SK-N-DZ (cell line): ENCODE measurements around the genes TCN2, OSBP2 and RNF185.

DNA sequence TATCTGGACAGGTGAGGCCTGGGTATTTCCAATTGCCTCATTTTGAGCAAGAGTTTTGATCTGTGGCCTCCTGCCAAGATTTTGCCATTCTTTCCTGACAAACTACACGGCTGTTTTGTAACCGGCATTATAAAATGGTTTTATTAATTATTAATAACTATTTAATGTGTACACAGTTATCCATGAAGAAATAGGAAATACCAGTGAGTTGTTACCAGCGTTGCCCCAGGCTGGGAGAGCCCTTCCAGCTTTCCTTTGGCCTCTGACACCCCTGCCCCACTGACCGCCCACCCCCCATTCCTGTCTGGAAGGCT lies 14.9 kb upstream of the SEC14L3 start:
RAMPAGE:
- cytosol, long total RNA, result no peak
- nucleus, long total RNA, result no peak

DNA sequence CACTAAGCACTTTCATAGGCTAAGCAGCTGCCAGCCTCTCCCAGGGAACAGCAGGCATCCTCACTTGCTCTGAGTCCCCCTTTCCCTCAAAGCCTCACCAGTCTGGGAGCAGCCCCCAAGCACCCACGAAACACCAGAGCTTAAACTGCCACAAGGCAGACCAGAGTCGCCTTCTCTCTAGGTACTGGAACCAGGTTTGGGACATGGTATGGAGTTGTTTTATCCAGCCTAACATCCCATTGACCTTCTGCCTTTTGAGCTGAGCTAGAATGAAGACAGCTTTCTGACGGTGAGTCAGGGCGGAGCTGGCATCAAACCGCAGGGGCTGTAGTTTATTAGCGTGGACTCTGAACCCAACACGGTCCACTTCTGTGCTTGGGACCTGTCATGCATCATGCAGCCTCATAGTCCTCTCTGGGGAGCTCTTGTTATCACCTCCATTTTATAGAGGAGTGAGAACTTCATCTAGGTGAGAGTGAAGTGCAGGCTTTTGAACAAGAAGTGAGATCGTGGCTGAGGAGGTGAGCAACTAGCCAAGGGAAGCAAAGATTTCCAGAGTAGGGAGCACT lies 8.4 kb downstream of the GAL3ST1 start:
RAMPAGE:
- cytosol, long total RNA, result no peak
- nucleus, long total RNA, result no peak

GRCh38 chr22:30605469-30606032 lies 1.4 kb upstream of the TCN2 start:
RAMPAGE:
- cytosol, long total RNA, result no peak
- nucleus, long total RNA, result no peak

DNA sequence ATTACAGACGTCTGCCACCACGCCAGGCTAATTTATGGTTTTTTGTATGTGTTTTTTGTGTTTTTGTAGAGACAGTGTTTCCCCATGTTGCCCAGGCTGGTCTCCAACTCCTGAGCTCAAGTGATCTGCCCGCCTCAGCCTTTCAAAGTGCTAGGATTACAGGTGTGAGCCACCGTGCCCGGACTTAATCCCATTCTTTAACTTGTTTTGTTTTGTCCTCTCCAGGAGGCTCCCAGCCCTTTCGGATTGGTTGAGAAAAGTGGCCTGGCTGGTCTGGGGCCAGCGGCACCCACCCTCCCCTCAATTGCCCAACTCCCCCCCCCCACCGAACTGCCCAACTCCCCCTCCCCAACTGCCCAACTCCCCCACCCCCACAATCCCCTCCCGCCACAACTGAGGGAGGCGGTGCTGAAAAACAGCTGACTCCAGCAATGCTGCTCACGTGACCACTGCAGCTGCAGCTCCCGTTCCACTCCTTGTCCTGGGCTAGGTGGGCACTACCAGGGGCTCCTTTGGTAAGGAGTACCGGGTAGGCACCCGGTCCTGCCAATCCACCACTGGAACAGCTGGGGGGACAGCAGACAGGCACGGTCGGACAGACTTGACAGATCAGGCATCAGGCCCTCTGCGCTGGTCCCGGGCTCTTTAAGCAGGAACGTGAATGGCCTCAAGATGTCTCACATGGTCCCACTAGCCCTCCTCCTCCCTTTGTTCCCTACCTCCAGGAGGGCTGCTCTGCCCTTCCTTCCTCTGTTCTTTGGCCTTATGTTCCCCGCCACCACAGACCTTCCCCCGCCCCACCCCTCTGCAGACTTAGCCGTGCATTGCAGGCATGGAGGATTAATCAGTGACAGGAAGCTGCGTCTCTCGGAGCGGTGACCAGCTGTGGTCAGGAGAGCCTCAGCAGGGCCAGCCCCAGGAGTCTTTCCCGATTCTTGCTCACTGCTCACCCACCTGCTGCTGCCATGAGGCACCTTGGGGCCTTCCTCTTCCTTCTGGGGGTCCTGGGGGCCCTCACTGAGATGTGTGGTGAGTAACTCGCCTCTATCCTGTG lies at the start of gene TCN2:
TCN2 (plus strand) TSS at position 808 of the 1,054 bp plus-strand sequence.
RAMPAGE:
- cytosol, long total RNA, result no peak
- nucleus, long total RNA, result start-site peak on the plus strand centred at position 797 of the sequence, 194 bp wide, 25 and 14 reads in 2 replicates

GRCh38 chr22:30634173-30634903 lies 1.2 kb upstream of the SLC35E4 start:
RAMPAGE:
- cytosol, long total RNA, result no peak
- nucleus, long total RNA, result no peak

RAMPAGE:
- cytosol, long total RNA, result no peak
- nucleus, long total RNA, result no peak
Observed at GRCh38 chr22:30665256-30665674, 2.4 kb downstream of the DUSP18 start.

DNA sequence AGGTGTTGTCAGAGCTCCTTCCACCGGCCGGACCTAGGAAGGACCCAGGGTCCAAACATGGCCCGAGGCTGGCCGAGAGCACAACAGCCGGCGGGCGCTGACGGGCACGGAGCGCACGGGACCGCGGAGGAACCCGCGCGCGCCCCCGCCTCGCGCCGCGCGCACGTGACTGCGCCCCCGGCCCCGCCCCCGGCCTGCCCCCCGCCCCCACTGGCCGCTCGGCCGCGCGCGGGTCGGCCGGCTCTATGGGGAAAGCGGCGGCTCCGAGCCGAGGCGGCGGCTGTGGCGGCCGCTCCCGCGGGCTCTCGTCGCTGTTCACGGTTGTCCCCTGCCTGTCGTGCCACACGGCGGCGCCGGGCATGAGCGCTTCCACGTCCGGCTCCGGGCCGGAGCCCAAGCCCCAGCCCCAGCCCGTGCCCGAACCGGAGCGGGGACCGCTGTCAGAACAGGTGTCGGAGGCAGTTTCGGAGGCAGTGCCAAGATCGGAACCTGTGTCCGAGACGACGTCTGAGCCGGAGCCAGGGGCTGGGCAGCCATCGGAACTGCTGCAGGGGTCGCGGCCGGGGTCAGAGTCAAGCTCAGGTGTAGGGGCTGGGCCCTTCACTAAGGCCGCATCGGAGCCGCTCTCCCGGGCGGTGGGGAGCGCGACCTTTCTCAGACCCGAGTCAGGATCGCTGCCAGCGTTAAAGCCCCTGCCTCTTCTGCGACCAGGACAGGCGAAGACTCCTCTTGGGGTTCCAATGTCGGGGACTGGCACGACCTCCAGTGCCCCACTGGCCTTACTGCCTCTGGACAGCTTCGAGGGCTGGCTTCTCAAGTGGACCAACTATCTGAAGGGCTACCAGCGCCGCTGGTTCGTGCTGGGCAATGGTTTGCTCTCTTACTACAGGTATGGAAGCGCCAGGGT lies at the start of gene OSBP2:
OSBP2 (plus strand) TSS at position 210 of the 907 bp plus-strand sequence.
RAMPAGE:
- cytosol, long total RNA, result no peak
- nucleus, long total RNA, result no peak

RAMPAGE:
- cytosol, long total RNA, result no peak
- nucleus, long total RNA, result no peak
Observed at GRCh38 chr22:30941883-30942462, 26.6 kb downstream of the MORC2 start.

GRCh38 chr22:30969351-30970313 lies 1.1 kb upstream of the MORC2 start:
RAMPAGE:
- cytosol, long total RNA, result no peak
- nucleus, long total RNA, result no peak

DNA sequence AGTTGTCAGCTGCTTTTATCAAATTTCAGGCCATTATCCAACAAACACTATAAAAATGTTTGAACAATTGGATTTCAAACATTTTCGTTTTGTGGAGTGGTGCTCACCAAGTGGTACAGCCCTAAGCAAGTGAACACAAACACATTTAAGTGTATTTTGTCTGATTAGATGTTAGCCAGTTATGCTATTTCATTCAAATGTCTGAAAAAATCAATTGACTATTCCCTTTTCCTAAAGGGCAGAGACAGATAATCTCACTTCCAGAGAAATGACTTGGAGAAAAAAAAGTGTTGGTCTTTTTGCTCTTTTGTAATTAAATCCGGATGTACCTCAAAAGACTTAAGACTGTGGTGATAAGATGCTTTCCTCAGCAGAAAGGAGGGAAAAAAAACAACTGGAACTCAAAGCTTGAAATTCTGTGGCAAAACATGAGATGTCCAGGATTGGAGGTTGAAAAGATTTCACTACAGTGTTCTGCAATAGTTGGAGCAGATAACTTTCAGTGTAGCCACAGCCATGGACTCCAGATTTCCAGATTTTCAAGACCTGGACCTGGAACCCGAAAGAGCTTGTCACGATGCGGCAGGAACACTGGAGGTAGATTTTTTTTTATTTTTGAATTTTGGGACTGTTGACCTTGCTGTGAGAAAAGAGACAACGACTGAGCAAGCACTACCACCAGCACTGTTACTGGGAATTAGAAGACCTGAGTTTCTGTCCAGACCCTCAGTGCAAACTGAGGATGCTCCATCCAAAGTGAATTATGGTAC lies 2.6 kb upstream of the MORC2 start:
RAMPAGE:
- cytosol, long total RNA, result no peak
- nucleus, long total RNA, result no peak

GRCh38 chr22:31046586-31047087 lies 34.5 kb upstream of the SMTN start:
RAMPAGE:
- cytosol, long total RNA, result no peak
- nucleus, long total RNA, result no peak

DNA sequence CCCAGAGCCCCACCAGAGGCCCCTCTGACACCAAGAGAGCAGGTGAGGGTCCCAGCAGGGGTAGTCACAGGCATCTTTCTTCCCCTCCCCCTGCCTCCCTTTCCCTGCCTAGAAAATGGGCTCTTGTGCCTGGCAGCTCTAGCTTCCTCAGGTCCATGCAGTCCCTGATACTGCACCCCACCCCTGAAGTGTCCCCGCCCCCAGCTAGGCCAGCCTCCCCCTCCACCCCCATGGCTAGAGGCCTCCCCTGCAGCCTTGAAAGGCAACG lies 9.0 kb downstream of the SMTN start:
RAMPAGE:
- cytosol, long total RNA, result no peak
- nucleus, long total RNA, result no peak

DNA sequence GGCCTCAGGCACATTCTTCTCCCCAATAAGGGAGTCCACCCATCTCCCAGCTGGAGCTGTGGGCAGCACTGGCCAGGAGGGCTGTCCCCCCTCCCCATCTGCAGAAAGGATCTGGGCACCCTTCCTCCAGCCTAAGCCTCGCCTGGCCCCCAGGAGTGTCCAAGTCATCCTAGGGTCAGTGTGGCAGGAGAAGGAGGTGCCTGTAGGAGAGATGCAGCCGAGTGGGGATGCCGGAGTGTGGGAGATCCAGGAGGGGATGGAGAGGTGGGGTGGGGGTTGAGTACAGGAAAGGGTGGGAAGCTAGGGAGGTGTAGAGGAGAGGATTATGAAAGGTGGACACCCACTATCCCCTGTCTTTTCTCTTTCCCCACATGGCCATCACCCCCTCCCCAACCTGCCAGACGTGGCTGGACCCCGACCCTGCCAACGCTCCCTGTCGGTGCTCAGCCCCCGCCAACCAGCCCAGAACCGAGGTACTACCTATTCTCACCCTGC lies 9.3 kb downstream of the SMTN start:
RAMPAGE:
- cytosol, long total RNA, result no peak
- nucleus, long total RNA, result no peak

GRCh38 chr22:31124981-31126047 lies 2.5 kb downstream of the INPP5J start:
RAMPAGE:
- cytosol, long total RNA, result no peak
- nucleus, long total RNA, result no peak

DNA sequence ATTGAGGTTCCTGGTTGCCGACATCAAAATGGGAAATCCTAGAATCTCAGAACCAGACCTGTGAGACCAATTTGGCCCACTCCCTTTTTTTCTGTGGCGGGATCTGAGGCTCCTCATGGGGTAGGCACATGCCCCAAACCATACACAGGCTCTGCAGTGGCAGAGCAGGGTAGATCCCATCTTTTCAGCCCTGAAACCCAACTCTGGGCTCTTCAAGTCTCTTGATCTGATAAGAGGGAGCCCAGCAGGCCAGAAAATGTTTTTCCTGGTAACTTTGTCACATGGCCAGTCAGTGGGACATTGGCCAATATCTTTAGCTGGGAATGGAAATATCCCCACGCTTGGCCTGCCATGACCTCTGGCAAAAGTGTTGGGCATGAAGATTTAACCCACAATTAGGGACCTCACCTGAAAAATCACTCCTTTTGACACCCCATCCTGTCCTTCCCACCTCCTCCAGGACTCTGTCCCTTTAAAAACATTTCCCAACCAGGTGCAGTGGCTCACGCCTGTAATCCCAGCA lies 8.1 kb downstream of the INPP5J start:
RAMPAGE:
- cytosol, long total RNA, result no peak
- nucleus, long total RNA, result no peak

DNA sequence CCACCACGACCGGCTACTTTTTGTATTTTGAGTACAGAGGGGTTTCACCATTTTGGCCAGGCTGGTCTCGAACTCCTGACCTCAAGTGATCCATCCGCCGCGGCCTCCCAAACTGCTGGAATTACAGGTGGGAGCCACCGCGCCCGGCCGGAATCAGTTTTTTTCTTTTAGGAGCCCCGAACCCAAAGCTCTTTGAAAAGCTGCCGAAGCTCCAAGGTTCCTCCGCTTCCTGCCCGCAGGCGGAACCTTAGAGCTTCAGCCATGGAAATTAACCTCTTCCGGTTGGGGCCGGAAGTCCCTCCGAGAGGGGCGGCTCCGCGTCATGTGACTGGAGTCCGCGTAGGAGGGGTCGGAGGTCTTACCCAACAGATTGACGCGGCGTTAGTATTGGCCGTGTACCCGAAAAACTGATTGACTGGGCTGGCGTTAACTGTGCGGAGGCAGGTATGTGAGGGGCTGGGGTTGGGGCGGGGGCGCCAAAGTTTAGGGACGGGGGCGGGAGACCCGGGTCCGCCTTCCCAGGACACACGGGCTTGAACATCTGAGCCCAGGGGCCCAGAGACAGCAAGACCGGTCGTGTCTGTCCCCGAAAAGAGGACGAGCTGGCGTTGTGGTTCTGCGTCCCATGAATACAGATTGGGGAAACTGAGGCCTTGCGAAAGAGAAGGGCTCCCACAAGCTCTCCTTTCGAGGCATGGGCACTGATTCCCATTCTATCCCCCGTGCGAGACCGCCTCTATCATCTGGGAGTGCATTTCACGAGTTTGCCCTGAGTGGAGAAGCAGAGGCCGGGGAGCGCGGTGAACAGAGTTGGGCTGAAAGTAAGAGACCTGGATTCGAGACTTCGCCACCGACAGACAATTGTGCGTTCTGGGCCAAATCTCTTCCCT lies at the start of gene RNF185:
RNF185 (plus strand) TSS at position 323 of the 890 bp plus-strand sequence.
RAMPAGE:
- cytosol, long total RNA, result no peak
- nucleus, long total RNA, result no peak

DNA sequence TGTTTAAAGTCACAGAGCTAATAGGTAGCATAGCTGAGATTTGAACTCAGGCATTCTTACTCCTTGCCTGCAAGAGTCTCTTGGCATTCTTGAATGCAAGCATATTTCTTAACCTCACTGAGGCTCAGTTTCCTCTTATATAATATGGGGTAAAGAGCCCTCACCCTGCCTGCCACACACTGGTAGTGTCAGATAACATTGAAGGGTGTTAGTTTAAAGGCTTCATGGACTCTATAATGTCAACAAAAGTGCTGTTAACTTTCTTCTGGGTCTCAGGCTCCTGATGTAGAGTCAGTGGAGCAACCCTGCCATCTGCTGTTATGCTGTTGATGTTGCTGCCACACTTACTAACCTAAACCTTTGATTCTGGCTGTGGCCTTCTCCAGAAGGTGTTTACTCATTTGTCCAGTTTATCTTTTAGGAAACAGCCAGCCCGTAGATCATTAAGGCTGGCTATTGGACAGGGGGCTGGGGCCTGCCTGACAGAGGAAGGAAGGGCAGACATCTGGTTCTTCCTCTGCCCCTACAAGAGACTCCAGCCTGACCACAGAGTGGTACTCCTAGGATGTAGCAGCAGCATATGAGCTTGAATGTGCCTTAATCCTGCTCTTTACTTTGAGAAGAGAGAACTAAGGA lies 19.1 kb downstream of the LIMK2 start:
RAMPAGE:
- cytosol, long total RNA, result no peak
- nucleus, long total RNA, result no peak

DNA sequence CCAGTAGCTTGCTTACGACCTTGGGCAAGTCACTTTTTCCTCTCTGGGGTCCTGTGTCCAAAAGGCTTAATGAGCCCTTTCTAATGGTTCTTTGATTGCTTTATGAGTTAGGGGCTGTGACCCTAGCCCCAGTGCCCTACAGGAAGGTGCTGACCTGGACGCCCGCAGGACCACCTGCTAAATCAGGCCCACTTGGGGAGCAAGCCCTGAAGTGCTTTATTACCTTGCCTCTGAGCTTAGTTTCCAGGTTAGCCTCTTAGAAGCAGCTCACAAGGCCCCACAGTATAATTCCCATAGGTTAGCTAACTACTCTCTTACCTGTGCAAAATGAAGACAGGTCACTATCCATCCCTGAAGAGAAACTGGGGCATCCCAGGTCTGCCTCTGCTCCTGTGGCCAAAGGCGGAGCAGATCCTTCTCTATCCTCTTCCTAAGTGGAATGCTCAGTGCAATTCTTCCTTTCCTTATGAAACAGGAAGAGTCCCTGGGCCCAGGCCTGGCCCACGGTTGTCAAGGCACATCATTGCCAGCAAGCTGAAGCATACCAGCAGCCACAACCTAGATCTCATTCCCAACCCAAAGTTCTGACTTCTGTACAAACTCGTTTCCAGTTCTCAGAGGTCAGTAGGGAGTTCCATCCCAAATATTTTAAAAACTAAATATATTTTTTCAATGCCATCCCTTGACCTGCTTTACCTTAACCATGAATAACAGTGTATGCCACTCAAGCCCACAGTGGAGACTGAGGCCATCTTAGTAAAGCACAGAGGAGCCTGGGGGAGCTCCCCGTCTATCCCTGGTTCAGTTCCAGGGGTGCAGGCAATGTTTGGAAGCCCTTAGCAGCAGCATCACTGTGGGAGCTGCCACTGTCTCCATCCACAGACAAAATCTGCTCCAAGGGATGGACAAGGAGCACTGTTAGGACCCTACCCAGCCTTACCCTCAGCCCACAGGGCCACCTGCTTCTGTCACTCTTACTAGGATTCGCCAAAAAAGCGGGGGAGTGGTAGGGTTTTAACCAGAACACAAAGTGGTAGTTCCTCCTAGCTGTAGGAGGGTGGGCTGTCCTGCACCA lies 10.0 kb downstream of the PIK3IP1 start:
RAMPAGE:
- cytosol, long total RNA, result no peak
- nucleus, long total RNA, result no peak

DNA sequence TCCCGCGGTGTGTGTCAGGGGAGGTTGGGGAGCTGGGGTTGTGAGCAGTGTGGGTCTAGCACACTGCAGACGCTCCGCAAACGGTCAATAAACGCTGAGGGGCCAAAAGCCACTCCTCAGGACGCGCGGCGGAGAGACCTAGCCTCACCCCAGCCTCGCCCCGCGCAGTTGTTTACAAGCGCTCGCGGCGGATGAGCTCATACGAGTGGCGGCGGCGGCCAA lies 1.8 kb downstream of the PIK3IP1 start:
RAMPAGE:
- cytosol, long total RNA, result no peak
- nucleus, long total RNA, result no peak

DNA sequence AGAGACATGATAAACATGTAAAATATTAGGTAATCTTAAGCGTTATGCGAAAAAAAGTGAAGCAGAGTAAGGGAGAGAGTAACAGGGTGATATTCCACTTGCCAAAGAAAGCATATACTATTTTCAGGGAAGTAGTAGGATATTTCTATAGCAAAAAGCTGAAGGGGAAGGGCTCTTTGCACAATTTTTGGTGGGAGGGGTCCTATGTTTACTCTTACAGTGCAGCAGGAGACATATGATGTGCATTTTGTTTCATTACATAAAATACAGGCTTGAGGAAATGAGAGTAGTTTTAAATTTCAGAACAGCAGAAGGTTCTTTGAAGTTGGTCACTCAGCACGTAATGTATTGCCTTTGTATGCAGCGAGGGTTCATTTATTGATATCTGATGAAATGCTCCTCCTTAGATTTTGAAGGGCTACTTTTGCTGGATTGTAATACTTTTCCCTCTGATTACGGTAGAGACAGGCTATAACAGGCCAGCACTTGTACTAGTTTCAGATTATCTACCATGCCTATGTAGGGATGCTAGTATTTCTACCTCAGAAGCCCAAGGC lies 3.1 kb upstream of the PIK3IP1 start:
RAMPAGE:
- cytosol, long total RNA, result no peak
- nucleus, long total RNA, result no peak